NT2/D1 (cell line): ENCODE data around the genes NKX2-8, CLEC14A and FKBP3.

DNA sequence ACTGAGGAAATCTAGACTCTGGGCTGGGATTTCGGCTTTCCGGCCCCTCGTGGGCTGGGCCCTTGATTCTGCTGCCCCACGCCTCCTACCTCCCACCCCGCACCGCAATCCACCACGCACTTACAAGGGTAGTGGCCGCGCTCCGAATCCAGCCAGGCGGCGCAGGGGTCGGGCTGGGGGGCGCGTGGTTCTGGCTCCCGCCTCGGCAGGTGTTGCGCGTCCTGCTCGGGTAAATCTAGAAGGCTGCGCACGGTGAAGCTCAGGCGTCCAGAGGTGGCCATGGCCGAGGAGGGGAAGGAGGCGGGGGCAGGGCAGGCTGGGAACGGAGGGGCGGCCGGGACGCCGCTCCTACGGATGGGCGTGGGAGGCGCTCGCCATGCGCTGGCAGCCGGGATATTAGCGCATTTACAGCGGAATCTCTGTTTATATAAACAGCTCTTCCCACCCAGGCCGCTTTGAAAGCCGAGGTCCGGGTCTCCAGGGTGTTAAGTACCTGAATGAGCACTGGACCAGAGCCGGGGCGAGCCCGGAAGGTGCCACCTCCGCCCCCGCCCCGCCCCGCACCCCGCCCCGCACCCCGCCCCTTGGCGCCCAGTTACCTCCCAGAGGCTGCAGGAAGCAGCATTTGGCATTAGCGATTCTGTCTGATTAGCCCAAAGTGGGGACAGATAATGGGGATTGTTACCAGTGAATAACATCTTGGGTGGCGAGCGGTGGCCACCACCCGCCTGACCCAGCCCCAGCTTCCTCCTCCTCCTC, at the start of gene NKX2-8:
Gene NKX2-8, minus strand, starts transcription at position 506 of the 759 bp plus-strand sequence.
- RRBS, 2 experiments: 2 to 3% methylated on average over 16 of the region's 56 CpGs

DNA sequence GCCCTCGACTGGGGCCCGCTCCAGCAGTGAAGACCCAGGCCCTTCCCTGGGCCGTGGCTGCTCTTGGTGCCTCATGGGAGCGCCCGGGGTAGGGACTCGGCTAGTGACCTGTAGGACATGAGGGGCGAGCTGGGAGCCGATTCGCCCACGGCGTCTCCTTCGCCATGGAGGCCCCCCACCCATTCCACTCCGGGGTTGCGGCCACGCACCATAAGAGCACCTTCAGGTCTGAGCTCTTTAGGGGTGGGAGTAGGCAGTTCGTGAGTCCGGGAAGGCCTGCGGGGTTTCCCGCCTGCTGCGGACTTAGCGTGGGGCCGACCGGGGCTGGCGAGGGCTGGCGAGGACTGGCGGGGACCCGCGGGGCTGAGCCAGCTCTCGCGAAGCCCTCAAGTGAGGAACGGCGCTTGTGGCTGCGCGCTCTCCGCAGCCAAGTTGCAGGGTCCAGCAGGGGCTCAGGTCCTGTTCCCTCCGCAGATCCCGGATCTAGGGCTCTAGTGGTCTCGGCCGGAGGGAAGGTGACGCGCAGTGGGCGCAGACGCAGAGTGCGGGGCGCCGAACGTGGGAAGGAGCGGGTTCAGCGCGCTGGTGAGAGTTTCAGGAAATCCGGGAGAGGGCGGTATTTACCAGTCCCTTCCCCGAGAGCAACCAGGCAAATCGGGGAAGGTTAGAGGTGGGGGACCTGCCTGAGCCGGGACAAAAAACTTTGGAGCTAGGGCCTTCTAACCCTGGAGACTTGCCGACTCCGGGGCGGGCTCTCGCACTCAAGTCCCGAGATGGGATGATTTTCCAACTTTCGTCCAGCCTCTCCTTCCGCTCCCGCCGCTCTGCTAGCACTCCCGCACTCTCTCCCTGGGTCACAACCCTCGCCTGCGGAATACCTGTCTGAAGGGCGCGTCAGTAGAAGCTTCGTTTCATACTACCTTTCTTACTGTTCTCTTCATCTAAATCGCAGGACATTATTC, 13.9 kb upstream of the PAX9 start:
- RRBS, 2 experiments: 2% methylated on average over 26 to 28 of the region's 71 CpGs

DNA sequence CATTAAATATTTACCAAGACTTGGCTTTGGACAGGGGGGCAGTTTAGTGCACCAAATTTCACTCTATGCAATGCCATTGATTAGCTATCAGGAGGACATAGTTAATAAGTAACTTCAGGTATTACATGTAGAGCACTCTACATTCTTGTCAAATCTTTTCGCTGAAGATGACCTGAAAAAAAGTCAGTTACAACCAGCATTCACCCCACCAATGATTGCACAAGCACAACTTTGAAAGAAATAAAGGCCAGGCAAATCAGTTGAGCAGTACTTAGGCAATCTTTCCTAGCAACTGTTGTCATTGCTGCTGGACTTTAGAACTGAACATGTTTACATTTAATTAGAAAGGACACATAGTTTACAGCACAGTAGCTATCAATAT, 128.6 kb downstream of the FOXA1 start:
- RRBS, 2 experiments: no CpG with 5 or more reads among the region's 1 CpG

DNA sequence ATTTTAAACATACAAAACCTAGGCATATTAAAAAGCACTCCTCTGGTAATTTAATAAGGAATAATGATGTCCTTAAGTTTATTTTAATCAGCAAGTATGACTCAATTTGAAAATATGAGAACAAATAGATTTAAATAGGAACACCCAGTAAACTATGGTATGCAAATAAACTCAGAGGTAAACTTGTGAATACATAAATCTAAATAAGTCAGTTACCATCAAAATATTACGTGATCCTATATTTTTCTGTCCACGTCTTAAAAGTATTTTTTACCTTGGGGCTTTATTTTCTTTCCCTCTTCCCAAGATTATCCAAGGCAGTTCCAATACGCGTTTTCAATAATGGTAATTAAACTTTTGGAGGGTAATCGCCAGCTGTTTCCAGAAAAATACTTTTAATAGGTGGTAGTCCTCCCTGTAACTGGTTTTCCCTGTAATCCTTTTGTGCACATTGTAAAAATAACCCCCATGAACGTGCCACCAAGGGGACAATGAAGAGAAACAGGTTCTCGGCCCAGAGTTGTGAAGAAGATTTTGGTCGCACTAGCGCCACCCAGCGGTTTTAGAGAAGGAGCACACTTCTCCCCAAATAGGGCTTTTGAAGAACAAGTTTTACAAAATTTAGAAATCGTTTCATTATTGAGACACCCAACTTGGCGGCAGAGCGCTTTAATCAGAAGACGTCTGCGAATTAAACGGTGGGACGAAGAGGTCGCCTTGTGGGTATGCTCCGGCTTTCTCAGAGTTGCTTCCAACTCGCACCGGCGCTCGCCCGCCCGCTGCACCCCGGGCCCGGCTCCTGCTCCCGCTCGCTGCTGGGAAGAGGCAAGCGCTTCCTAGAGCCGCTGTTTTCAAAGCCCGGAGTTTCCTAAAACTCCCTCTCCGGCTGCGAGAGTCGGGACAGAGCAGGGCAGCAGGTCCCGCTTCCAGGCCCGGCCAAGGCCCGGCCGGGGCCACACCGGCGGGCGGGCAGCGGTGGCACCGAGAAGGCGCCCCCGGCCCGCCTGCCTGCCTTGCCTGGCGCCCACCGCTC, 931 bp downstream of the FOXA1 start:
- RRBS, 2 experiments: 2 to 3% methylated on average over 21 of the region's 49 CpGs

- RRBS, 2 experiments: 68 to 95% methylated on average over 16 to 34 of the region's 64 CpGs
Measured at GRCh38 chr14:38255018-38255764, 702 bp downstream of the CLEC14A start.

DNA sequence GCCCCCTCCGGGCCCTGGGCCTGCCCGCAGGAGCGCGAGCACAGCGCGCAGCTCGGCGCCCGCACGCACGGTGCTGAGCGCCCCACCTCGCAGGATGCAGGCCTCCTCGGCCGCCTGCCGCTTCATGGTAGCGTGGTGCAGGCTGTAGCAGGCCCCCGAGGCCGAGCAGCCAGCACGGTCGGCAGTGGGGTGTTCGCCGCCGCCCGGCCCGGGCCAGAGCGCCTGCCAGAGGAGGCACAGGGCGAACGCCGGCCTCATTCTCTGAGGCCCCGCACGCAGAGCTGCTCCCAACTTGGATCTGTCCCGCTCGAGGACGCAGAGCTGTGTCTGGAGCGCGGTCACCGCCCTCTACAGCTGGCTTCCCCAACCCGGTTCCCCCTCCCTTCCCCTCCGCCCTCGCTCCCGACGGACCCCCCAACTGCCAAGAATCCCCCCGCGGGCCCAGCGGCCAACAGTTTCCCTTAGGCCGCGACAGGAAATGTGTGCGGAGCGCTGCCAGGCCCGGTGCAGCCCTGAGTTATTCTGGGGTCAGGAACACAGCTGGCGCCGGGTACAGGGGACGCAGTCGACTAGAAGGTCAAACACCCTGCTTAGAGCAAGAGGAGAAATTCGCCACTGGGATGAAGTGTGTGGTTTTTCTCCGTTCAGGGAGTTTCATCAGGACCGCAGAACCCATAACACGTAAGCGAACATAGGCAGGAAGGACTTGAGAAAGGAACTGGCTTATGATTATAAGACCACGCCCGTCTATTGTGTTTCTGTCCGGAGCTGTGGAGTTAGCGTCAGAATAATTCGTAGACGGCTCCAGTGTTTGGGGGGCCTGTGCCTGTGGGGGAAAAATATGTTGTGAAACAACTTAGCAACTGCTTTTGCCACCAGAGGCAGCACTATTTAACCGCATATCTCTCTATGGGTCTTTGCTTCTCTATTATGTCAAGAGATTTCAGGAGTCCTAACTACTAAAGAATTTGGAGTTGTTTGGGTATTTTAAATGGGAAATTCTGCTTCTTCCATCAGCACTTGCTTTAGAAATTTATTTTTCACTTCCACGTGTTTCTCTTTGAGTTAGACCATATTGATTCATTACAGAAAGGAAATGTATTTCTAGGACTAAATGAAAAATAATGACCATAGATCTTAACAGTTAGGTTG, at the start of gene CLEC14A:
Gene CLEC14A, minus strand, starts transcription at position 329 of the 1,152 bp plus-strand sequence.
- RRBS, 2 experiments: 83 to 87% methylated on average over 5 to 6 of the region's 68 CpGs

DNA sequence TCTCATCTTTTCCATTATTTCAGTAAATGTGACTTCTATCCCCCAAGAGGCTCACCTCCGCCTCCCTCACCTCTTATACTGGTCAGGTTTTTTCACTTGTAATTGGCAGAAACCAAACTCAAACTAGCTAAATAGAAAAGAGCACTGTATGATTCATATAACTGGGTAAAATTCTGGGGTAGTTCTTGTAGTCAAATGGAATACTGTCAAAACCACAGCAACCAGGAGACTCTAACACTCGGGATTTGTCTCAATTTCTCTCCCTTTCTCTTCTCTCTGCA, 14.9 kb upstream of the CLEC14A start:
- RRBS, 2 experiments: no CpG with 5 or more reads among the region's 2 CpGs

- RRBS, 2 experiments: no CpG with 5 or more reads among the region's 5 CpGs
Measured at GRCh38 chr14:39103589-39103811, 465 bp upstream of the SEC23A start.

- RRBS, 2 experiments: no CpG with 5 or more reads among the region's 9 CpGs
Measured at GRCh38 chr14:39114700-39115178, 616 bp downstream of the GEMIN2 start.

DNA sequence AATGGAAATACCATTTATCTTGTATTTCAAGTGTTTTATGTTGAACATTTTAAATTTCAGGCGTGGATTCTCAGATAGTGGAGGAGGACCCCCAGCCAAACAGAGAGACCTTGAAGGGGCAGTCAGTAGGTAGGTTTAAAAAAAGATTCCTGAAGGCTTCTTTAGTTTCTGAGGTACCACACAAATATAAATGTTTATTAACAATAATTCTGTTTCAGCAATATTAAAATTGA, 1.3 kb downstream of the PNN start:
- RRBS, 2 experiments: no CpG with 5 or more reads among the region's 1 CpG

DNA sequence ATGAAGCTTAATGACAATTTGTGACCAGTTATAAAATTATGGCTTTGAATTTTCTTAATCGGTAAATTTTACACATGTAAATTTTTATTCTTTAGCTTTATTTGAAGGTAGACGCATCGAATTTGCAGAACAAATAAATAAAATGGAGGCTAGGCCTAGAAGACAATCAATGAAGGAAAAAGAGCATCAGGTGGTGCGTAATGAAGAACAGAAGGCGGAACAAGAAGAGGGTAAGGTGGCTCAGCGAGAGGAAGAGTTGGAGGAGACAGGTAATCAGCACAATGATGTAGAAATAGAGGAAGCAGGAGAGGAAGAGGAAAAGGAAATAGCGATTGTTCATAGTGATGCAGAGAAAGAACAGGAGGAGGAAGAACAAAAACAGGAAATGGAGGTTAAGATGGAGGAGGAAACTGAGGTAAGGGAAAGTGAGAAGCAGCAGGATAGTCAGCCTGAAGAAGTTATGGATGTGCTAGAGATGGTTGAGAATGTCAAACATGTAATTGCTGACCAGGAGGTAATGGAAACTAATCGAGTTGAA, 5.4 kb downstream of the PNN start:
- RRBS, 2 experiments: no CpG with 5 or more reads among the region's 8 CpGs

DNA sequence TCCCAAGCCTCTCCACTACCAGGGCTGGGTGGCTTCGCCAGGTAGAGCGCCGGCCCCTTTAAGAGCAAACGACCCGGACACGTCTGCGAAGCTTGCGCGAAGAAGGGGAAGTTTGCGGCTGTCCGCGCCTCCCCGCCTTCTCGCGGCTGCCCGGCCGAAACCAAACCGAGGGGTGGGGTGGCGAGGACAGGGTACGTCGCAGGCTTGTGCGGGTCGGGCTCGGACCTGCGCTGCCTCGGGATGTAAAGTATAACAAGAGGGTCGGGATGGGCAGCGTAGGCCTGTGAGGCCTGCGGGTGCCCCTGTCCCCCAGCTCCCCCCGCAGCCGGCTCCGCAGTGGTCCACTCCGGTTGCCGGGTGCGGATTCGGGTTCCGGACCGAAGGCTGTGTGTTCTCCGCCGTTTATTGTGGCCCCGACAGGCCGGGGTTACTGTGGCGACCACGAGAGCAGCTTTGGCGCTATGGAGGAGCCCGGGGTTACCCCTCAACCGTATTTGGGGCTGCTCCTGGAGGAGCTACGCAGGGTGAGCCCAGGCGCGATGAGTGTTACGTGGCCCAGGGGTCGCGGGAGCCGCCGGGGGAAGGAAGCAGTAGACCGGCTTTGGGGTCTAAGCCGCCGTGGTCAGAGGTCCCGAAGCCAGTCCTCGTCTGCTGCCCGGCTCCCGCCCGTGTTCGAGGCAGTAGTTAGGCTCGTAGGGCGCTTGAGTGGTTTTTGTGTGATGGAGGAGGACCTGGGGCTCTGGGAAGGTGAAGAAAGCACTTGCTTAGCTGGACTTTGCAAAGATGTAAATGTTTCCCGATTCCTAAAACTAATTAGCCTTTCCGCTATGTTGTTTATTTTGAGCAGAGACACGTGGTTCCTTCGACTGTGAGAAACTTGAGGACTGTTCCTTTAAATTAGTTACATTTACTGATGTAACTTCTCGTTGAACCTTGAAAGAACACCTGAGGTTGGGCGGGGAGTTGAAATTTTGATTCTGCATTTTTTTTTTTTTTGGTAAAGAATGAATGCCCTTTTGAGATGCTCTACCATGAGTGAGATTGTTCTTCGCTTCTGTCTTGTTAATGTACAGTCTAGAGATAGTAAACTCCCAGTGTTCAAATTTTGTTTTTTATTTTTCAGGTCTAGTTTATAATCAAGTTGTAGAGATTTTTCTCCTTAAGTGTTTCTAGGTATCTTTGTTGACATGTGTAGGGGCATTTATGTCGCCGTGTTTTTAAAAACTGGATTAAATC, 33.7 kb downstream of the MIA2 start:
- RRBS, 2 experiments: under 1 to 1% methylated on average over 27 to 33 of the region's 75 CpGs

DNA sequence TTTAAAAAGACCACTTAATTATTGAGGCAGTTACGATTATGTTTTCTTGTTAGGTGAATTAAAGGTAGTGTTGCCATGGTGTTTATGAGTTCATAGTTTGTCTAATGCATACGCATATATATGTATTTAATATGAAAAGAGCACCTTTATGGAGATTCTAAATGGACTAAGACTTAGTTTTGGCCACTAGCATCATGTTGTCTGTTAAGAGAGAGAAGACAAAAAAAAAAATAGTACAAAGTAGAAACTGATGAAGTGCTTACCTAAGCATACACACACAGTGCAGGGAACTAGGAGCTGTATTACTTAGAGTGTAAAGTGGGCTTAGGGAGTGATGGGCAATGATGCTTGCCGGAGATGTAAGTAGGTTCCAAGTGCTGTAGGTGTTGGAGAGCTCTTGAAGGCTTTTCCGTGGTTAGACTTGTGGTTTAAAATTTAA, 34.5 kb downstream of the MIA2 start:
- RRBS, 2 experiments: no CpG with 5 or more reads among the region's 4 CpGs

- RRBS, 2 experiments: no CpG with 5 or more reads among the region's 6 CpGs
Measured at GRCh38 chr14:39344487-39345109, 87.6 kb downstream of the FBXO33 start.

GRCh38 chr14:39386617-39387064, 45.6 kb downstream of the FBXO33 start:
- RRBS, 2 experiments: no CpG with 5 or more reads among the region's 17 CpGs

GRCh38 chr14:40347577-40348814, 915.8 kb upstream of the FBXO33 start:
- RRBS, 2 experiments: no CpG with 5 or more reads among the region's 35 CpGs

GRCh38 chr14:41607756-41608460, 1.2 kb downstream of the LRFN5 start:
- RRBS, 2 experiments: under 1 to 1% methylated on average over 18 of the region's 50 CpGs

- RRBS, 2 experiments: no CpG with 5 or more reads among the region's 3 CpGs
Measured at GRCh38 chr14:45085034-45085395, 1.1 kb downstream of the PRPF39 start.

DNA sequence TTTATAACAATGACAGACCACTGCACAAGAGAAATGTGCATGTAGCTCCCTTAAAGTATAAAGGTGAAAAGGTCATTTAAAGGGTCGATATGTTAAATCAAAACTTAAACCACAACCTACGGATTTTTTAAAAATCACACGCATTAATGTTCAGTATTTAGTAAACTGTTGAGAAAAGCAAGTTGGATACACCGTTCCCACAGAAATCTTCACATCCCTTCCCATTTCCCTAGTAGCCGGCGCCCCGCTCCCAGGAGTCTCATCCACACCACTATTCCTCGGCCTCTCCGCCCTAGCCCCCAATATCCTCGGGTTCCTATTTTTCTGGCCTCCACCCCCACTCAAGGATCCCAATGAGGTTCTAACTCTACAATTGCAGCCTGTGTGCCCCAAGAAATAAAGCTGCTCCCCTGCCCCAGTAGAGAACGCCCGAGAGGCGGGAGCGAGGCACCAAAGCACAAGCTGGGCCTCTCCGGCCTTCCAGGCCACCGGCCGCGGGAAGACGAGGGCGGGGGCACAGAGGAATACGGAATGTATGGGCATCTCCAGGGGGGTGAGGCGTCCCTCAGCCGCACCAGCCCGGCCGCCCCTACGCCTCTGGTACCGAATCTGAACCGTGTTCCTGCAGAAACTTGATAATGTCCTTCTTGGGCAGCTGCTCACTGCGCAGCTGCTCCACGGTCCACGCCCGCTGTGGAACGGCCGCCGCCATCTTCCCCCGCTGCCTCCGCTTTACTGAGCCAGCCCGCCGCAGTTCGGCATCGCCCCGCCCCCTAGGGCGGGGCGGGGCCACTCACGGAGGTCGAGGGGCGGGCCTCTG, at the start of gene FKBP3:
Gene FKBP3, minus strand, starts transcription at position 737 of the 820 bp plus-strand sequence.
- RRBS, 2 experiments: 4% methylated on average over 5 of the region's 47 CpGs; no CpG with 5 or more reads in 1 of the 2 experiments